HTERT-HM (cell line): ENCODE results near the genes OR4L1, OSGEP, ANG and TPPP2.

DNA sequence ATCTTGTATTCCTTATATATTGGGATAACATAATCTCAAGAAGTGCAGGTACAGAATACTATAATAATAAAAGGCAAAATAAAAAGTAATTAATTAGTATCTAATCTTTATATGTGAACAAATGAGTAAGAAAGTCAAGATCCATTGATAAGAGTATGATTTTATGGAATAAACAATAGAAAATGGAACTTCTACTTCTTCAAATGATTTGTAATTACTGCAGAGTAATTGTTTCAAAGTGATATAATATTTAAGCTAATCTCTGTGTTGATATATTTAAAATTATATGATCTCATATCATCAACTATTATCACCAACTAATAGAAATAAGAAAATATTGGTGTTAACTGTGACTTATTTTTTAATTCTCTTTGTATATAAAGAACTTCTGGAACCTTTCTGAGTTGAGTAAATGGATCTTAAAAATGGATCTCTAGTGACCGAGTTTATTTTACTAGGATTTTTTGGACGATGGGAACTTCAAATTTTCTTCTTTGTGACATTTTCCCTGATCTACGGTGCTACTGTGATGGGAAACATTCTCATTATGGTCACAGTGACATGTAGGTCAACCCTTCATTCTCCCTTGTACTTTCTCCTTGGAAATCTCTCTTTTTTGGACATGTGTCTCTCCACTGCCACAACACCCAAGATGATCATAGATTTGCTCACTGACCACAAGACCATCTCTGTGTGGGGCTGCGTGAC lies at the start of gene OR4L1:
Gene OR4L1 (plus strand): TSS at position 413 of the 708 bp plus-strand sequence.
- RRBS: no CpG with 5 or more reads among the region's 4 CpGs

DNA sequence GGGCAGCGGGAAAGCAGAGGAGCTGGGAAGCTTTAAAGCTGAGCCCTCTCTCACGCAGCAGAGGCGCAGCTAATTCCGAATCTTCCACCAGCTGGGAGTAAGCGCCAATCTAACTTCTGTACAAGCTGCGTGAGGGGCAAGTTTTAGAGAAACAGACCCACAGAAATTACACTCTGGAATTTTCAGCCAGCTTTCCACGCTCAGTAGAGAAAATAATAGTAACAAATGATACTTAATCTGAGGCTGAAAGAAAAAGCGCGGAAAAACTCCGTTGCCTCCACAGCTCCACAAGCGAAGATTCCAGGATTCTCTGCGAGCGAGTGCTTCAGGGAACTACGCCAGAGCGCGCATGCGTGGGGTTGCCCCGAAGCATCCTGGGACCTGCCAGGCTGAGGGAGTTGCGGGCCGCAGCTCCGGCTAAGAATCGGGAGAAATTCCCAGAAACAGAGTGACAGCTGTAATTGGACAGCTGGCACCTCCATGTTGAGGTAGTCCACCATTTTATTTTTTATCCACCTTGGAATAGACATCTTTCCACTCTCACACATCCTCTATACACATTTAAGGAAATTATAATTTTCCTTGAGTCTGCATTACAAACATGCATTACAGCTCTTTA lies 11.9 kb upstream of the TTC5 start:
- RRBS: no CpG with 5 or more reads among the region's 22 CpGs

GRCh38 chr14:20376130-20376739 lies 32.8 kb downstream of the PARP2 start:
- RRBS: no CpG with 5 or more reads among the region's 11 CpGs

GRCh38 chr14:20419267-20419772 lies 6.0 kb upstream of the TEP1 start:
- RRBS: no CpG with 5 or more reads among the region's 3 CpGs

- RRBS: under 1% methylated on average over 8 of the region's 46 CpGs
Observed at GRCh38 chr14:20454239-20455126, at the start of gene OSGEP. OSGEP (minus strand) TSS chr14:20454812.

- RRBS: 3% methylated on average over 2 of the region's 16 CpGs
Observed at GRCh38 chr14:20630231-20630836, 11.2 kb downstream of the OR6S1 start.

- RRBS: no CpG with 5 or more reads among the region's 27 CpGs
Observed at GRCh38 chr14:20657254-20658205, 16.0 kb upstream of the OR6S1 start.

DNA sequence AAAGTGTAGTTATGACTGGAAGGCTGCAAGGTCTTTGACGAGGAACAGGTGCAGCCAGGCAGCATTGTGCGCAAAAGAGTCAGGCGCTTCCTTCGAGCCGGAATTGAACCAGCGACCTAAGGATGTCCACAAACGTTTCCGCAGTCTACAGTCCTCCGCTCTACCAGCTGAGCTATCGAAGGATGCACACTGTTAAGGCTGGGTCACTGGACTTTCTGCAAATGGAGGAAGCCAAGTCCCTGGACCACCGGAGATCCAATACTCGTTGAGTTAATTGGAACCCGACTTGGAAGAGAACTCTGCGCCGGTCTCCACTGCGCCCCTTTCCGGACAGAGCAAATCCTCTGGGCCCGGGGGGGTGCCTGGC lies 18.4 kb upstream of the OR6S1 start:
- RRBS: 42% methylated on average over 5 of the region's 18 CpGs

GRCh38 chr14:20688269-20688936 lies at the start of gene ANG:
ANG (plus strand) TSS chr14:20688764.
- RRBS: no CpG with 5 or more reads among the region's 7 CpGs

- RRBS: no CpG with 5 or more reads among the region's 6 CpGs
Observed at GRCh38 chr14:20798343-20798685, 4.3 kb downstream of the RNASE1 start.

GRCh38 chr14:20802398-20802728 lies 281 bp downstream of the RNASE1 start:
- RRBS: no CpG with 5 or more reads among the region's 5 CpGs

DNA sequence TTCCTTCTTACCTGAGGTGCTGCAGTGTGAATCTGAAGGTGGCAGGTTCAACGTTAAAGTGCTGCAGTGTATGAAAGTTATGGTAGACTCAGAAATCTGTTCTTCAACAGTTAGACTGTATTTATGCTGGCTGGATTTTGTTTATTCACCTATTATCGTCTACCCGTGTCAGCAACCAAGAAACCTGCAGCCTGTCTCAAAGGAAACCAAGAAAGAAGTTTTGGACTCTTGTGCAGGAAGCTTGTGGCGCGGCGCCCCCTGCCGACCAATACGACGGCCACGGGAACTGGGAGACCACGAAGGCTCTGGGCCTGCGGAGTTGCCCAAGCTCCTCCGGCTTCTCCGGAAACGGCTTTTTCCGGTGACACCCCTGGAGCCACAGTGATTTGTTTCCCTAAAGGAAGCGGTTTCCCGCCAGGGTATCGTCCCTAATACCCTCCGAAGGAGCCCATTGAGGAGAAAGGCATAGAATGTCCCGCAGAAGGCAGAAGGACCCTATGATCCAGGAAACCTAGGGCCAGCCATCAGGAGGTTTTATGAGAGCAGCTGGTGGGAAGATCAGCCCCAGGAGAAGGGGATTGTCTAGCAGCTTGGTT lies 17.5 kb upstream of the RNASE3 start:
- RRBS: no CpG with 5 or more reads among the region's 21 CpGs

- RRBS: no CpG with 5 or more reads among the region's 31 CpGs
Observed at GRCh38 chr14:20970588-20971298, 15.5 kb downstream of the RNASE2 start.

DNA sequence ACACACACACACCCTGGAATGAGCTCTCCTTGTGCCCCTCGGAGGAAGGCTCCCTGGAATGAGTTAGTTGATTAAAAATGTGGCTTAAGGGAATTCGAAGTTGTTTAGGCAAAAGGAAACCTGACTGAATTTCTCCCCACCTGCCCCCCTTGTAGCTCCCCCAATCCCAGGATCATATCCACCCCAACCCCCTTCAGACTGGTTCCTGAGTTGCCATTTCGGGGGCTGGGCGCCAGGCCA lies 1.2 kb upstream of the NDRG2 start:
- RRBS: no CpG with 5 or more reads among the region's 4 CpGs

- RRBS: no CpG with 5 or more reads among the region's 5 CpGs
Observed at GRCh38 chr14:21030062-21030506, at the start of gene TPPP2. TPPP2 (plus strand) TSS chr14:21030217.

DNA sequence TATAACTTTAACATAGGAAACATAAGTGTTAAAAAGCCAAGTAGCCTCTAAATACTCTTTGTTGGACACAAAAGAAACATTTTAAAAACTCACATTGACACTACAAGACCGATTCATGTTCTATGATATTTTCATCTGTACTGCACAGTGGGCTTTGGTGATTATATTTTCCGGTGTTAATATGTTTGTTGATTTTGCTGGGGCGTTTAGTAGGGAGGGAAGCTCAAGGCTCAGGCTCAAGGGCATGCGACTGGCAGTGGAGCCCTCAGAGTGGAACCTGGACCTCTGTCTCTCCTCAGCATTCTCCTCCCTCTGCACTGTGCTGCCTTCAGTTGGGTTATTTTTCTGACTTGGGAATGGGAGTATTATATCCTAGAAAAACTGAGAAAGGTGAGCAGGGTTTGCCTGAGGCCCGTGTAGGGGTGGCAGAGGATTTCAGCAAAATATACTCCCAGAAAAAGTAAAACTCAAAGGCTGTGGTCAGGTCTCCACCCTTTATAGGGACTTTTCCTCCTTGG lies 4.6 kb downstream of the RNASE8 start:
- RRBS: no CpG with 5 or more reads among the region's 5 CpGs

DNA sequence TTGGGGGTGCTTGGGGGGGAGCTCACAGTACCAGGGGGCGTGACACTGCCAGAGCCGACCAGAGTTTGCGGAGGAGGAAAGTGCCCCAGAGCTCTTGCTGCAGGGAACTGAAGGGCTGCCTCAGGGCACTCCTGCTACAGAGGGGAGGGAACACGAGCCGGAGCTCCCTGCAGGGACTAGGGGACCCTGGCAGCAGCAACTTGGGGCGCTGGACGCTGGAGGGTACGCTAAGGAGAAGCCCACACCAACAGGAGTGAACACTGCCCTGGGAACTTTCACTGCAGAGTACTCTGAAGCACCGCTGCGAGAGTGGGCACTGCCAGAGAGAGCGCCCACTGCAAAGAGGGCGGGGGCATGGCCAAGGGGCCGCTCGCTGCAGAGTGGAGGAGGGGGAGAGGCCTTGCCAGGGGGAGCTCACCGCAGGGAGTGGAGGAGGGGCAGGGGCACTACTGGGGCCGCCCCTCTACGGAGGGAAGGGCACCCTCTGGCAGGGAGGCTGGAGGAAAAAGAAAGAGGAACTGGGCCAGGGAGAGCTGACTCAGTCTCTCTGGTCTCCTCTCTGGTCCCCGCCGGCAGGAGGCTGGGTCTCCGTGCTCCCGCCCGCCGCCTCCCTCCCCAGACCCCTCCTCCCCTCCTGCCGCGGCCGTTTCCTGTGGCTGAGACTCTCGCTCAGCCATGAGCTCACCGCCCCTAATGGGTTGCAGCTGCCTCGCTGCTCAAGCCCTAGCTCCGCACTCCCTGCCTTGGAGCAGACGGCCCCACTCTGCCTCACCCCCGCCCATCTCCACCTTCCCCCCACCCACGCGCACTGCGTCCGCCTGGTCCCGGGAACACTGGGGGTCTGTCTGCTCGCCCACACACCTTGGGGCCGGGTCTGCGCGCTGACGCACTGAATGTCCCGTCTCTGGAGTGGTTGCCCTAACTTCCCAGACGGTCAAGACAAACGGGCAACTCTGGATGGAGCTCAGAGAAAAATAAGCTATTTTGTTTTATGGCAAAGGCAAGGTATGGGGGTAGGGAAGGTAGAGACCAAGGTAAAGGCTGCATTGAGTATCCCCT lies 1.2 kb downstream of the ARHGEF40 start:
- RRBS: 2% methylated on average over 2 of the region's 45 CpGs

GRCh38 chr14:21103149-21103464 lies 2.2 kb downstream of the TMEM253 start:
- RRBS: no CpG with 5 or more reads among the region's 7 CpGs

DNA sequence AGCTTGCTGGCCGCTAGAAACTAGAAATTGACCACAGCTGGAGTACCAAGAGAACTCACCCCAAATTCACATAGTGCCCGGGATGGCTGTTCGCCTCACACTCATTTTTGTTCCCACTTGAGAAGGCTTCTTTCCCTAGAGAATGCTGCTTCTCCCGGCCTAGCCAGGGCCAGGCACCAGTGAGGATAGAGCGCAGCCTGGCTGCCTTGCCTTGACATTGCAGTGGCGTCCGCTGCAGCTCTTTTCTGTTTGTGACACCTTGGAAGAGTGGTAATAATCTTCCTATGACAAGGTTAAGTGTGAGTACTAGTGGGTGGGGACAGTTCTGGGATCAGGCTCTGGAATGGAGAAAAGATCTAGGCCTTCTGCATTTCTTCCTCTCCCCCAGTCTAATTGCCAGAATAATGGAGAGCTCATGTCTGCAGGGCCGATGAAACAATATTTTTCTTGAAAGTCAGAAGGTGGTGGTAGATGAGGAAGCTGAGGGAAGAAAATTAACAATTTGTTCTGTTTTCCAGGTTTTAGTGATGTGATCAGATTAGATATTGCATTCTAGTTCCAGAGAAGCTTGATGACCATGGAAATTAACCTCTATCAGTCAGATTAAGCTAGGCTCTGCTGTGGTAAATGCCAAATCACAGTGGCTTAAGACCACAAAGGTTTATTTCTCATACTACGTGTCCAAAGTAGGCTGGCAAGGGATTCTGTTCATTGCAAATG lies 3.7 kb downstream of the TMEM253 start:
- RRBS: 4% methylated on average over 3 of the region's 9 CpGs